BJ (cell line): Measurements from ENCODE around the genes PLXNB3 and L1CAM.

DNA sequence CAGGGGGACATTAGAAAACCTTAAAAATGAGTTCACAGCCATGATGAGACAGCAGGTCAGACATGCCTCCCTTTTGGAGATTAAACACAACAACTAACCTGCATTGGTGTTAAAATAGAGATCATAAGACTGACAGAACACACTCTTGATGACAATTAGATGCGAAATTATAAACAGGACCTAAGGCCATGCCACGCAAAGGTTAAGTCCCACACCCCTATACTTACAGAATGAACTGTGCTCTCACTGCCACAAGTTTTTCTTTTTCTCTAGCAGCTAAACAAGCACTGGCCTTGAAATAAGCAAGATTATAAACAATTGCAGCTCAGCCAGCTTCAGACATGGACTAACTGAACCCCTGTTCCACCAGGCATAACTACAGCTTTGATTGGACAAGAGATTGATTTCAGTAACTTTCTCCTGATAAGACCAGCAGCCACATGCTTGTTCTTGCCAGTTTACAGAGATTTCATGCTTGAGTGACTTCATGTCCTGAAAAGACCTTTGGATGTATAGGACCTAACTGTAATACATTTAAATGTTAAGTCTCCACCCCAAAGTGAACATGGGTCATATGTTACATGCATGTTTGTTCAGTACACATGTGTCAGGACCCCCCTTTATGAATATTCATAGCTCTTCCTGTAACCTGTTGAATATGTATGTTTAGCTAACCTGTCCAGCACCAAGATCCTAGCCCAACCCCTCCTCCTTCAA is 27.8 kb downstream of the ZNF275 start:
- CAGE, long polyA plus RNA, result no peak
- RRBS, result no CpG with 5 or more reads among the region's 2 CpGs

DNA sequence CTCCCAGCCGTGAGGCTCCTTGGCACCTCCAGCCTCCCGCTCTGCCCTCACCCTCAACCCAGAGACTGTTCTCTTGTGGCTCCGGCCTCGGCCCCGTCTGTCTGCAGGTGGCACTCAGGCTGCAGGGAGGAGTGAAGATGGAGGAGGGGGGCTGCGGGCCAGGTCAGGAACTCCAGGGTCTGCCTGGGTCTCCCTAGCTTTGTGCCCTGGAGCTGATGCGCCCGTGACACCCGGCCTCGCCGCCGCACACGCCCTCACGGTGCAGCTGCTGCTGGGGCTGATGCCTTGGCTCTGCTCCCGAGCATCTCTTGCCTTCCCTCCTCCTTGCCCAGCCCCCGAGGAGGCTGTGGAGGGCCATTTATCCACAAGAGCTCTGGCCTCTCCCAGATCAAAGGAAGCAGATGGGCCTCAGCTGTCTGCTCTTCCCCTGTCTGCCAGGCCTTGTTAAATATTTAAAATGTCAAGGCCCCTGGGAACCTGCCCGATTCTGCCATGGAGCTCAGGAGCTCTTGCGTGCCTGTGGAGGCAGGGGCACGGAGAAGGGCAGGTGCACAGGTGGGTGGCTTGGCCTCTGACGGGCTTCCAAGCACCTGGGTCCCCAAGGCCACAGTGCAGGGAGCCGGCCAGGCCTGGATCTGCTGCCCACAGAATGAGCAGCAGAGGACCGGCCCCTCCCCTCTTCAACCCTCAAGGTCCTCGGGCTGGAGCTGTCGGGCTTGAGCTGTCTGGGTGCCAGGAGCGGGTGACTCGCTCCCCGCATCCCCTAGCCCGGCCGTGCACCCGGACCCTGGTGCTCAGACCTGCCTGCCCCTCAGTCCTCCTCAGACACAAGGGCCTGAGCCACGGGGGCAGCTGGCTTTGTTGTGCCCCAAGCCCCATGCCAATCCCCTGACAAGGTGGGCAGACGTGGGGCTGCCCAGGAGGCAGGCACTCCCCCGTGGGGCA is 20.2 kb downstream of the ATP2B3 start:
- CAGE, long polyA plus RNA, result no peak
- RRBS, result no CpG with 5 or more reads among the region's 33 CpGs

GRCh38 chrX:153643536-153644118 is 3.4 kb upstream of the DUSP9 start:
- CAGE, long polyA plus RNA, result no peak
- RRBS, result 4% methylated on average over 9 of the region's 41 CpGs

DNA sequence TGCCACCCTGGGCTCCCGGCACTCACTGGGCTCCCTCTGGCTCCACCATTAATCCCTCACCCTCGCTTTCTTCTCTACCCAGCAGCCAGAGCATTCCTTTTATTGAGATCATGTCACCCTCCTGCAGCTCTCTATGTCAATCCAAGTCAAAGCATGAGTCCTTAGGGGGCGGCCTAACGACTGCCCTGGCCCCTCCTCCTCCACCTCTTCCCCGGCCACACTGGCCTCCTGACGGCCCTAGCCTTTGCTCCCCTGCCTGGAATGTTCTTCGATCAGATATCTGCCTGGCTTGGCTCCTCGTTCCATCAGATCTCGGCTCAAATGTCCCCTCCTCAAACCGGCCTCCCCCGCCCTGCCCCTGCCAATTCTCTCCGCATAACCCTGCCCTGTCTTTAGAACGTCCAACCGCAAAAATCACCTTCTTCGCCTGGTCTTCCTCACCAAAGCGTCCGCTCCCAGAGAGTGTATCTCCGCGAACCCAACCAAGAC is 645 bp upstream of the PNCK start:
- CAGE, long polyA plus RNA, result no peak
- RRBS, result 66% methylated on average over 1 of the region's 19 CpGs

DNA sequence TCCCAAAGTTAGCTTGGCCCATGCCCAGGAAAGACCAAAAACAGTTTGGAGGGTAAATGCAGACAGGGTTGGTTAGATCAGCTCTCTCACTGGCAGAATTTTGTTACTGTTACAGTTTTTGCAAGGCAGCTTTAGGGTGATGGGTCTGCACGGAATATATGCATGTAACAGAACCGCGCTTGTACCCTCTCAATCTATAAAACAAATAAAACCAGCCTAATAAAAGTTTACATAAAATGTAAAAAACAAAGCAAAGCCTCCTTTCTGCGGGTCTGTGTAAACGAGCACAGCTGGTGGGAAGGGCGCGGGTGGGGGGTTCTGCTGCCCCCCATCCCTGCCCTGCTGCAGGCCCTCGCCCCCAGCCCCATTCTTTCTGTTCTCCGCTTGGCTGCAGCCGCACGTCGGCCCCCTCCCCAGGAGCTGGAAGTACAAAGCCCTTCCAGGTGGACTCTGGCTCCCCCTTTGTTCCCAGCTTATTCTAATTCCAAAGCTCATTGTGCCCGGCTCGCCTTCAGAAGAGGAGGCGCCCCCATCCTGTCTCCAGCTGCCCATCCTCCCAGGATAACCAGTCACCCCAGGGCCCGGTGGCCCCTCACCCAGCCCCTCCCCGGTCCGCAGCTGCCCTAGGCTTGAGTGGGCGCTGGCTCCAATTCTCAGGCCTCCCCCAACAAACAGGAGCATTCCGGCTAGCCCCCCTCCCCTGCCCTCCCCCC is 3.4 kb upstream of the SLC6A8 start:
- CAGE, long polyA plus RNA, result no peak
- RRBS, result 33% methylated on average over 8 of the region's 20 CpGs

DNA sequence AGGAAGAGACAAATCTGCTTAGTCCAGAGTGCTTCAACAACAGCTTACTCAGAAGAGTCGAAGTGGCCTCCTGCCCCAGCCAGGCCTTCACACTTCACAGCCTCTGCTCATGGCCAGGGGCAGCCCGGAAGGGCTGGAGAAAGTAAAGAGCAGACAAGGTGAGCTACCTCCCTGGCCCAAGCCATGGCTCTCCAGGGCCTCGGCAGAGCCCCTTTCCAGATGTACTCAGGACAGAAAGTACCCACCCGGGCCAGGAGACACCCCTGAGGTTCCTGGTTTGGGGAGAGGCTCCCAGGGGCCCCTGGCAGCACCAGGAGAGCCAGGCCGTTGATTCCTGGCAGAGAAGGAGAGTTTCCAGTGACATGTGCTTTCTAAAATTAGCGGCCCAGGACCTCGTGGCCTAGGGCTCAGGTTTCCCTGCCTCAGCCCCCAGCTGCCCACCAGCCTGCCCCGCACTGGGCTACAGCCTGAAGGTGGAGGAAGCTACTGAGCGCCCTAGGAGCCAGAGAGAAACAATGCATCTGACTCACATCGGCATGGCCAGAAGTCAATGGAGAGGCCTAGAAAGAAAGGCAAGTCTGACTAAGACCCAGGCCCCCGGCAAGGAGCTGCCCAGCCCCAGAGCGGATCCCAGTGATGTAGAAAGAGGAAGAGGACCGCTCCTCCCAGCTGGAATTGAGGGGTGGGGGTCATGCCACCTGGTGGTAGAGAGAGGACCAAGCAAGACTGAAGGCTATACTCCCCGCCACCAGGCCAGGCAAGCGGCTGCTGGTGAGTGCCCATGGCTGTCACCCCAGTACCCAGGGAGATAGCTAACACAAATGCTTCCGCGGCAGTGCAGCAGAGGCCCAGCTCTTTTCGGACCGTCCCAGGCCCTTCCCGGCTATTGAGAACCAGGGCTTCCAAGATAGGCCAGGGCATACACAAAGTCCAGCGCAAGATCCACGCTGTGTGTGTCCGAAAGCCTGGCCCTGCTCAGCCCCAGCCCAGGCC is 17.7 kb downstream of the SLC6A8 start:
- CAGE, long polyA plus RNA, result no peak
- RRBS, result no CpG with 5 or more reads among the region's 23 CpGs

DNA sequence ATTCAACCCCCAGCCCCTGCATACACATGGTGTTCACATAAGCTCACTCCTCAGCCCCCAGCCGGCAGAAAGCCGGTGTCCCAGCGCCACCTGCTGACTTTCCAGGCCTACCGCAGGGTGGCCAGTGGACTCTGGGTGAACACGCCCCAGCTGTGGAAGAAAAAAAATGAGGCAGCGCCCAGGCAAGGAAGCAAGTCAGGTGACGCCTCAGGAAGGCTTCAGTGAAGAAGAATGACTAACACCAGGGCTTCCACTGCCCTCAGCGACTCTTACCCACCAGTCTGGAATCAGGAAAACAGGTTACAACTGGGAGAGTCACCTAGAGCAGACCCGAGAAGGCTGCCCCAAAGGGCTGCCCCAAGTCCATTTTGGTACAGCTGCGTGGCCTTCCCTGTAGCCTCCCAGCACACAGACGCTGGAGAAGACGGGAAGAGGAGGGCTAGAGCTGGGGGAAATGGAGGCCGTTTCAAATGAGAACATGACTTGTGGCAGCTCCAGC is 15.7 kb downstream of the BCAP31 start:
- CAGE, long polyA plus RNA, result no peak
- RRBS, result 6% methylated on average over 1 of the region's 13 CpGs

DNA sequence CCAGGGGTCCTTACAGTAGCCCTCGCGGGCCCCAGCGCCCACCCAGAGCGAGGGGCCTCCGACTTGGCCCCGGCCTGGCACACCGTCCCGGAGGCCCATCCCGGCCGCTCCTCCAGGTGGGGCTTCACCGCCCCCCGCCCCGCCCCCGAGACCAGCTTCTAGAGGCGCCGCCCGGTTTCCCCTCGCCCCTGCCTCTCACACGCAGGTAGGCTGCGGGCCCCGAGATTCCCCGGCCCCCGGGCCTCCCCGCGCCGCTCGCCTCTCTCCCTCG is 250 bp downstream of the BCAP31 start:
- CAGE, long polyA plus RNA, result no peak
- RRBS, result 2% methylated on average over 20 of the region's 28 CpGs

GRCh38 chrX:153763965-153764368 is at the start of gene PLXNB3:
Gene PLXNB3 (plus strand): TSS chrX:153764249.
- CAGE, long polyA plus RNA, result no peak
- RRBS, result 11% methylated on average over 6 of the region's 15 CpGs

GRCh38 chrX:153808033-153808280 is 13.5 kb downstream of the SSR4 start:
- CAGE, long polyA plus RNA, result no peak
- RRBS, result 82% methylated on average over 5 of the region's 14 CpGs

DNA sequence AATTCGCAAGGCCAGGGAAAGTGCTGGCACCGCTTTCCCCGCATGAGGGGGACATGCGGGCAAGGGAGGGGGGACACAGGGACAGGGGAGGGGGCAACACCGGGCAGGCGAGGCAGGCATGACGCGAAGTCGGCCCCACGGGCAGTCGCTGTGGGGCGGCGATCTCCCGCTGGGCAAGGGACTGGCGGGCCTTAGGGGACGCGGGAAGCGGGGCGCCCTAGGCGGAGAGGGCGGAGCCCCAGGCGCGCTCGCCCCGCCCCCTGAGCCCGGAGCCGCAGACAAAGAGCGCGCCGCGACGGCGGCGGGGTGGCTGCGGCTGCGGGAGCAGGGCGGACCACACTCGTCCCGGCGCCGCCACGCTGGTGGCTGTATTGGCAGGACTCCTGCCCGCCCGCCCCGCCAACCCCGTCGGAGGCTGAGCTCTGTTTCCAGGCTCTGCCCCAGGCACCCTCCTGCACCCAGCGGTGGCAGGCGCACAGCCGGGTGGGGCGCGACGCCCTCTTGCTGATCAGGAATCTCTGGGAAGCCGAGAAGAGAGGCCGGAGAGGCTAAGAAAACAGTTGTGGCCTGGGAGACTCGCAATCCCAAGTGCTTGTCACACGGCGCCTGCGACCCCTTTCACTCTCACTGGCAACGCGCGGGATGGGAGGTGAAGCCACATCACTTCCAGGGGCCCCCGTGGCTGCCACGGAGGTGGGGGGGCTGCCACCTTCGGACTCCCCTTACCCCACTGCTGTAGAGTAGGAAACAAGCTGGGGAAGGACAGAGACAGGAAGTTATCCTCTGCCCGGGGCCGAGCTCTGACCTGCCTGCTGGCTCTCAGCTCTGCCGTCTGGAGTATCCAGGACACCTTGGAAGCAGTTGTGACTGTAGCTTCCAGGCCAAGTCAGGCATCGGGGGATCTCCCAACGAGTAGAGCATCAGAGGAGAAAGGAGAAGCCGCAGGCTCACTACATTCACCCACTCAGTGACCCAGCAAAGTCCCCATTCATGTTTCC is 11.2 kb downstream of the PDZD4 start:
- CAGE, long polyA plus RNA, result no peak
- RRBS, result 1% methylated on average over 19 of the region's 71 CpGs

- CAGE, long polyA plus RNA, result no peak
- RRBS, result 4% methylated on average over 17 of the region's 49 CpGs
Measured at GRCh38 chrX:153828567-153829301, 1.6 kb downstream of the PDZD4 start.

- CAGE, long polyA plus RNA, result no peak
- RRBS, result 2% methylated on average over 42 of the region's 78 CpGs
Measured at GRCh38 chrX:153886023-153886715, at the start of gene L1CAM. Gene L1CAM (minus strand): TSS chrX:153886173.

DNA sequence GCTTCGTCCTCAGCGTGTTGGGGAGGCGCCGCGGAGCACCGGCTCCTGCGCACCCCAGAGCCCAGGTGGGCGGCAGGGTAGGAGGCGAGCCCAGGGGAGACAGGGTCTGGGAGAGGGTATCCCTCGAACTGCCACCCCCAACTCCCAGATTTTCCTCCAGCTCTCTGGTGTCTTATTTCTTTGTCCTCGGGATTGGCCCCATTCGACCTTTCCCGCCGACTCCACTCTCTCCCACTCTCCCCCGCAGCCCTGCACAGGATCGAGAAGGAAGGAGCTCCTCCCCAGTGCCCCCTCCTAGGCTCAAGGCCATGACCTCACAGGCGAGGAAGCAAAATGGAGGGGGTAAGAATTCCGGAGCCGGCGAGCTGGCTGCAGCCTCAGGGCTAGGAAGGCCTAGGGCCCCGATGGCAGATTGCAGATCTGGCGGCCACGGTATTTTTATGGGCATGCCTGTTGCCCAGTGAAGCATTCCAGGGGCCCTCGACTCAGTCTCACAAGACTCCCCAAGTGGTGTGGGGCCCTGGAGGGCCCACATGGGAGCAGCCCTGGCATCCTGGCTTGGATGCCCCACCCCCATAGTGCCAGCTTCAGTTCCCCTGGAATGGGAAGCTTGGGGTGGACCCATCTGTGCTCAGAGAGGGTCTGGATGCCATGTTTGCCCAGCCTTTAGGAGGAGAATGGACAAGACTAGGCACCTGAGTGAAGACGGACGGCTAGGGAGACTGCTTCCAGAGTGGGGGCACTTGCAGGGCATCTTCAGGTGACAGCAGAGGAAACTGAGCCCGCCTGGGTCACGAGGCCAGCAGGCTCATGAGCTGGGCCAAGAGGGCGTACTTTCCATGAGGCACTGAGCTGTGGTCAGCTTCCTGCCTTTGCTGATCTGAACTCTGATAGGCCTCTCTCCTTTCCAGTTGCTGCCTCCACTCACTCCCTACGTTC is 1.0 kb upstream of the L1CAM start:
- CAGE, long polyA plus RNA, result no peak
- RRBS, result 20% methylated on average over 5 of the region's 30 CpGs

DNA sequence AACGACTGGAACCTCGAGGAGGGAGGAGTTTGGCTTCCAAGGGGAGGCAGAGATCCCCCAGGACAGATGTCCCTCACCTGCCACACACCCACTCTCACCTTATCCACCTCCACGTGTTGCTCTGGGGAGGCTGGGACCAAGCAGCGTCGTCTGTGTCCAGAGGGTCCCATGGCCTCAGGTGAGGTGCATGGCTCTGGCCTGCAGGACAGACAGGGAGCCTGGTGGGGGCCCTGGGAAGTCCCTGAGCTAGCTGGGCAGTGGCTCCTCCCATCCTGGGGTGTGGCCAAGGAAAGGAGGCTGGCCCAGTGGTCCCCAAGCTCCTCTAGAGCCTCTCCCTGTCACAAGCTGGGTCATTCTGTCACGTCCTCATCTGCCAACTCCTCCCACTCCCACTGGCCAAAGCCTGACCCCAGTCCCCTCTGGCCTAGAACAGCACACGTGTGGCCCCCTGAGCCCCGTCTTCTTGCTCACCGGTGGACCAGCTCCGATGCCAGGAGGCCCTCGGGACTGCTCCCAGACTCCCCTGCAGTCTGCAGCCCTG is 4.6 kb downstream of the AVPR2 start:
- CAGE, long polyA plus RNA, result no peak
- RRBS, result no CpG with 5 or more reads among the region's 11 CpGs

DNA sequence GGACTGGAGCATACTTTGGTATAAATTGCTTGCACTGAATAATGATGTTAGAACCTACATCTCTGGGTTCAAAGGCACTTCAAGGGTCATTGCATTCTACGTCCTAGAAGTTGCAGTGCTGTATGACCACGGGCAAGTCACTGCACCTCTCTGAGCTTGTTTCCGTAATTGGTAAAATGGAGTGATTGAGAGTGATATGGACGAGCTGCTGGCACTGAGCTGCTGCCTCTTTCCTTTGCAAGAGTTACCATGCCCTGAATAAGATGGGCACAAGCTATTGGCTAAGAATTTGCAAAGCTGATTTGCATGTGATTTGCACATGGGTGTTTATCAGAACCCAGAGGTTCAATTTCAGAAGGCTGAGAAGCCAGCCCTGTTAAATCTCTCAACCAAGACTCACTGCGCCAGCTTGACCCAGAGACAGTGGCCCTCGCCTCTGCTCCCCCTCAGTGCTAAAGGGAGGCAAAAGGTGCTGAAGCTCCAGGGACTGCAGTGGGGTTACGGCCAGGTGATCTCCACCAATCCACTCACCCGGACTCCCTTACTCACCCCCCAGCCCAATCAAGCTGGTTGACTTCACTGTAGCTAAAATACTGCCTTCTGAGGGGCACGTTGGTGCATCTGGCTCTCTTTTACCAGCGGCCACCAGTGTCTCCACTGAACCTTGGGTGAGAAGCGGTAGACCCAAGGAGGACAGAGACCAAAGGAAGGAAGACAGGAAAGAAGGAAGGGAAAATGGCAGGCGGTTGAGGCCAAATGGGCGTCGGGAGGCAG is 665 bp downstream of the ARHGAP4 start:
- CAGE, long polyA plus RNA, result no peak
- RRBS, result no CpG with 5 or more reads among the region's 14 CpGs

DNA sequence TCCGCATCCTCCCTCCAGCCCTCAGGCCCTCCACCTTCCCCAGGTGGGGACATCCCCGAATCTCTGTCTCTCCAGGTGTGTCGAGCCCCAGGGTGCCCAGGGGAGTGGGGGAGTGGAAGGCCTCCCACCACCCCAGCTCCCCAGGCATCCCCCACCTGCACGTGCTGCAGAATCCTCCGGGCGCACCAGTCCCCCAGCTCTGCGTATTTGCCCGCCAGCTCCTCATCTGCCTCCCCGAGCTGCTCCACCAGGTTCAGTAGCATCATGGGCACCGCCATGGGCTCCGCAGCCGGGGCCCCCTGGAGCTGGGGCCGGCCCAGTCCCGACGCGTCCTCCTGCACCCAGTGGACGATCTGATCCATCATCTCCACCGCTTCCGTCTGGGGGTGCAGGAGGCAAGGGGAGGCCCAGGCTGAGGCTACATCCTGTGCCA is 1.7 kb downstream of the RENBP start:
- CAGE, long polyA plus RNA, result no peak
- RRBS, result no CpG with 5 or more reads among the region's 19 CpGs

- CAGE, long polyA plus RNA, result no peak
- RRBS, result no CpG with 5 or more reads among the region's 7 CpGs
Measured at GRCh38 chrX:154014170-154014679, 5.5 kb downstream of the IRAK1 start.

DNA sequence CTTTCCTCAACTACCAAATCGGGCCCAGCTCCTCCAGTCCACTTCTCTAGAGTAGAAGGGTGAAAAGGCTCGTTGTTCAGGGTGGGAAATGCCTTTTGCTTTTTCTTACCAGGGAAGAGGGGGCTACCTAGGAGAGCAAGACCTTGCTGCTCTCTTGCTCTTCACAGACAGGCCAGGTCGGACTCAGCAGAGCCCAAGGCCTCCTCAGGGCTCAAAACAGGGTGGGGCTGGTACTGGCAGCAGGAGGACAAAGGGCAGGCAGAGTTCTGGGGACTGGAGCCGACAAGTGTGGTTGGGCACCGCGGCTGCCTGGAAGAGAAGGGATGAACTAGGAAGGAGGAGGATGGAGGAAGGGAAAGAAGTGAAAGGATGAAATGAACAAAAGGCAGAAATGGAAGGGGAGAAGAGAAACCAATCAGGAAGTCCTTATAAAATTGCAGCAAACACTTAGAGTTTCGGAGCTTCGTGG is 9.1 kb upstream of the IRAK1 start:
- CAGE, long polyA plus RNA, result no peak
- RRBS, result no CpG with 5 or more reads among the region's 8 CpGs

- CAGE, long polyA plus RNA, result no peak
- RRBS, result no CpG with 5 or more reads among the region's 8 CpGs
Measured at GRCh38 chrX:154056733-154057294, 37.1 kb upstream of the IRAK1 start.